M059J (cell line): ENCODE measurements around a stretch of chr6.

- RAMPAGE, long total RNA: no peak
Measured at GRCh38 chr6:36842887-36843711, 3.9 kb upstream of the CPNE5 start.

- RAMPAGE, long total RNA: no peak
Measured at GRCh38 chr6:36848488-36849696, 9.6 kb upstream of the CPNE5 start.

DNA sequence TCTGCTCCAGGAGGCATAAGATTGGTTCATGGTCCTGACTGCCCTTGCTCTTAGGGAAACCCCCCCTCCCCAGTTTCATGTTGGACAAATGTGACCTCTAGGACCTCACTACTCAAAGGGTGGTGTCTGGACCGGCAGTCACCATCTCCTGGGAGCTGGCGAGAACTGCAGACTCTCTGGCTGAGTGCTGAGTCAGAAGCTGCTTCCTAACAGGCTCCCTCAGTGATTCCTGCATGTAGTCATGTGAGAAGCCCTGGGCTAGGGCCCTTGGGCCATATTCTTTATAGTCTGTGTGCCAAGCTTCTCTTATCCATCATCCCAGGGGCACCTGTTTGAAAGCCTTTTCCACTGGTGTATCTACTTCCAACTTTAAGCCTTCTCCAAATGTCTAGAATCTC is 13.5 kb upstream of the CPNE5 start:
- RAMPAGE, long total RNA: no peak

- RAMPAGE, long total RNA: no peak
Measured at GRCh38 chr6:36867957-36868184, 6.7 kb downstream of the PPIL1 start.

DNA sequence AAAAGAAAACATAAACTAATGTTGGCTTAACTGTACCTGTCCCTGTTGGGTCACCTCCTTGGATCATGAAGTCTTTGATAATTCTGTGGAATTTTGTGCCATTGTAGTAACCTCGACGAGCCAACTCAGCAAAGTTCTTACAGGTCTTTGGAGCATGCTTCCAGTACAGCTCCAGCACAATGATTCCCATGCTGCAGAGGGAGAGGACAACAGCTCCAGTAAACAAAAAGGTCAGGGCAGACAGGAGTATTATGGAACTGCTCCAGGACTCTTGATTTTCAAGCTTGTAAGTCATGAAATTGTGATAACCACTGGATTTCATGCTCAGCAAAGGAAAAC is 3.0 kb downstream of the PPIL1 start:
- RAMPAGE, long total RNA: no peak

DNA sequence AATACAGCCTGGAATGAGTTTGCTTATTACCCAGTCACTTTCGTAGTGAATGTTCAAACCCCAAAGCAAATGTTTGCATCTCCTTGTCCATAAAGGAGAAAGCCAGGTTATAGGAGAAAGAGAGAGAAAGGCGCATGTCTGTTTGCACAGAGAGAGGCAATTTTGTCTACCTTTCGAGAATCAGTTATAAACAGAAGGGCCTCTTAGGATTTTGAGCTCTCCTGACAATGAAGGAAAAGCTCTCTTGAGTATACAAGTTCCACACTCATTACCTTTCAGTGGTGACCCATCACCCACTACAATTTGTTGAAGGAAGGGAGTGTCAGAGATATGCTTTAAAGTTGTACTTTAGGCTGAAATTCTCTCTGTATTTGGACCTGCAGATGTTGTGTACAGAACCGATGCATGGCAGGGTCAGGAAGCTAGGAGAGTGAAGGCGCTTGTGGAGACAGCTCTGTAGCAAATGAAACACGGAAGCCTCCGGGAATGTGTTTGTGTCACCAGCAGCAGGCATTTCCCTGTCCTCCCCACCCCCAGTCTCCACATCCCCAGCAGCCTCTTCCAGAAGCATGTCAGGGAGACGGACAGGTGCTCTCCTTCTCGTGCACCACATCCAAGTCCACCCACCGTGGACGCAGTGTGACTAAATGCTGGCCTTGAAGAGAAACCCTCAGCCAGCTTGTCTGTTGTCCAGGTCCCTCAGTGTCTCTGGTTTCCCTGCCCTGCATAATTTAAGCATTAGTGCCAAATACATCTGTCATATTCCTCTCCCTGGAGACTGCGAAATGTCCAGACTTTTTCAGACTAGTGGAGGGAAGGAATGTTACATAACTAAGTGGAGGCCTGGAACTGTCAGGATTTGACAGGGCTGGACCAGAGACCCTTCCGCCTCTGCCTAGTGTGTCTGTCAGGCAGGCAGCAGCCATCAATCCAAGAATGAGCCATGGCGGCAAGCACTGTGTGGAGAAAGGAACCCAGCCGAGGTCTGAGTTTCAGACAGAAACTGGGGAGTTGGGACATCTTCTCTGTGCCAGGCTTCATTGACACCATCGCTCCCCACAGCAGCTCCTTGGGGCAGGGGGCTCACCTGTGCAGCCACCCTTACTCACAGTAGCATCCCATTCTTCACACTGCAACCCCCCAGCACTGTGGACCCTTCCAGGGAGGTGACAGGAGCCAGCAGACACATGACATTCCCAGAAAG is 26.8 kb upstream of the PI16 start:
- RAMPAGE, long total RNA: no peak

GRCh38 chr6:36965633-36966938 is 11.5 kb downstream of the PI16 start:
- RAMPAGE, long total RNA: no peak

GRCh38 chr6:36970940-36971706 is 14.9 kb downstream of the MTCH1 start:
- RAMPAGE, long total RNA: no peak

DNA sequence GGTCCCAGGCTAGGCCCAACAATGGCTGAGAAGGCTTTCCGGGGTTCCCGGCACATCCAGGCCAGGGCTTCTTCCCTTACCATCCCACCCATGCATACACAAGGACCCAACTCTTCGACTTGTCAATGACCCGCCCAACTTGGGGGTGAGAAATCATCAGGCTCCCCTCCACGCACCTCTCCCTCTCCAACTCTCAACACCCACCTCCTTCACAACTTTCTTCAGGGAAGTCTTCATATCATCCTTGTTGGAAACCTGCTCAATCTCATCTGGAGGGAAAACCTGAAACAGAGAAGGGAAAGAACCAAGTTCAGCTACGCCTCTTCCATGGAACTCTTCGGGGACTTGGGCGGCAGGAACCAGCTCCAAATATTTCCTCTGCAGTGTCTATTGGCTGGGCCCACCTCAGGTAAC is 8.1 kb downstream of the MTCH1 start:
- RAMPAGE, long total RNA: no peak

- RAMPAGE, long total RNA: no peak
Measured at GRCh38 chr6:36987052-36987493, 1.1 kb upstream of the MTCH1 start.

- RAMPAGE, long total RNA: no peak
Measured at GRCh38 chr6:37103182-37104058, 66.5 kb upstream of the PIM1 start.

- RAMPAGE, long total RNA: no peak
Measured at GRCh38 chr6:37136089-37136749, 33.7 kb upstream of the PIM1 start.

DNA sequence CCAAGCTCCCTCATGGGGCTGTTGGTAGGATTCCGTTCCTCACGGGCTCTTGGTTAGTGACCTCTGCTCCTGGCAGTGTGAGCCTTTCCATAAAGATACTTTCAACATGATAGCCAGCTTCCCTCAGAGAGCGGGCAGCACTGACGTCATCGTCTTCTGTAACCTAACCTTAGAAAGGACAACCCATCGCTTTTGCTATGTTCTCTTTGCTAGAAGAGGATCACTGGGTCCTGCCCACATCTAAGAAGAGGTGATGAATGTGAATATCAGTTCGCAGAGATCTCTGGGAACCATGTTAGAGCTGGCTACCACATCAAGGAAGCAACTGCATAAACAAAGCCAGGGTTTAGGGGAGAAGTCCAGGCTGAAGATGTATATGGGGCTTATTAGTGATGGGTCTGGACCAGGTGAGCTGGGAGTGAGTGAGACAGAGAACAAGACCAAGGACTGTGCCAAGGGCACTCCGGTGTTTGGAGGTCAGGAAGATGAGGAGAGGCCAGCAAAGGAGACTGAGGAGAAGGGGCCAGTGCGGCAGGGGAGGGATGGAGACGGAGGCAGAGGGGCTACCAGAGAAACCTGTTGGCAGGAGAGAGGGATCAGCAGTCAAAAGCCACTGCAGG is 39.6 kb downstream of the PIM1 start:
- RAMPAGE, long total RNA: no peak

GRCh38 chr6:37423552-37424305 is 9.3 kb upstream of the CMTR1 start:
- RAMPAGE, long total RNA: no peak

- RAMPAGE, long total RNA: no peak
Measured at GRCh38 chr6:37443814-37444393, 10.9 kb downstream of the CMTR1 start.

DNA sequence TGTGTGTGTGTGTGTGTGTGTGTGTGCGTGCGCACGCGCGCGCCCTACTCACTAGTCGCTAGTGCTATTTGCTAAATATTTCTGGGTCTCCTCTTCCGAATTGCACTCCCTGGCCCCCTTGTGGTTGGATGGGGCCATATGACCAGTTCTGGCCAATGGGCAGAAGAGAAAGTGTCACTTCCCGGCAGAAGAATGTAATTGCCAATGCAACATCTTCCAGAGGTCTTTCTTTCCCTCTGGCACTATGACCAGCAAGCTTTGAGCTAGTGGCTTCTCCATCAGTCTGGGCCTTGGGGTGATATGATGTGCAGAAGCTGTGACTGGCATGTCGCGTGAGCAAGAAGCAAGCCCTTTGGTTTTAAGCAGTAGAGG is 60.8 kb upstream of the CCDC167 start:
- RAMPAGE, long total RNA: no peak

DNA sequence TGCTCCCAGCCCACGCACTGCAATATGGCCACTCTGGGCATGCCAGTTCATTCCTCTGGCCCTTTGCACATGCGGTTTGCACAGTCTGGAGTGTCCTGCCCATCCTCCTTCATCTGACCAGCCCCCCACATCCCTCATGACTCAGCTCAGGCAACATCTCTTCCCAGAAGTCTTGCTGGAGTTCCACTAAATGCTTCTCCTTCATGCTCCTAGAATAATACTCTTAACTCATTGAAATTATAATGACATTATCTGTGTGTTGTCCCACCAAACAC is 16.0 kb upstream of the MDGA1 start:
- RAMPAGE, long total RNA: no peak

GRCh38 chr6:37766037-37766349 is 53.5 kb upstream of the ZFAND3 start:
- RAMPAGE, long total RNA: no peak

DNA sequence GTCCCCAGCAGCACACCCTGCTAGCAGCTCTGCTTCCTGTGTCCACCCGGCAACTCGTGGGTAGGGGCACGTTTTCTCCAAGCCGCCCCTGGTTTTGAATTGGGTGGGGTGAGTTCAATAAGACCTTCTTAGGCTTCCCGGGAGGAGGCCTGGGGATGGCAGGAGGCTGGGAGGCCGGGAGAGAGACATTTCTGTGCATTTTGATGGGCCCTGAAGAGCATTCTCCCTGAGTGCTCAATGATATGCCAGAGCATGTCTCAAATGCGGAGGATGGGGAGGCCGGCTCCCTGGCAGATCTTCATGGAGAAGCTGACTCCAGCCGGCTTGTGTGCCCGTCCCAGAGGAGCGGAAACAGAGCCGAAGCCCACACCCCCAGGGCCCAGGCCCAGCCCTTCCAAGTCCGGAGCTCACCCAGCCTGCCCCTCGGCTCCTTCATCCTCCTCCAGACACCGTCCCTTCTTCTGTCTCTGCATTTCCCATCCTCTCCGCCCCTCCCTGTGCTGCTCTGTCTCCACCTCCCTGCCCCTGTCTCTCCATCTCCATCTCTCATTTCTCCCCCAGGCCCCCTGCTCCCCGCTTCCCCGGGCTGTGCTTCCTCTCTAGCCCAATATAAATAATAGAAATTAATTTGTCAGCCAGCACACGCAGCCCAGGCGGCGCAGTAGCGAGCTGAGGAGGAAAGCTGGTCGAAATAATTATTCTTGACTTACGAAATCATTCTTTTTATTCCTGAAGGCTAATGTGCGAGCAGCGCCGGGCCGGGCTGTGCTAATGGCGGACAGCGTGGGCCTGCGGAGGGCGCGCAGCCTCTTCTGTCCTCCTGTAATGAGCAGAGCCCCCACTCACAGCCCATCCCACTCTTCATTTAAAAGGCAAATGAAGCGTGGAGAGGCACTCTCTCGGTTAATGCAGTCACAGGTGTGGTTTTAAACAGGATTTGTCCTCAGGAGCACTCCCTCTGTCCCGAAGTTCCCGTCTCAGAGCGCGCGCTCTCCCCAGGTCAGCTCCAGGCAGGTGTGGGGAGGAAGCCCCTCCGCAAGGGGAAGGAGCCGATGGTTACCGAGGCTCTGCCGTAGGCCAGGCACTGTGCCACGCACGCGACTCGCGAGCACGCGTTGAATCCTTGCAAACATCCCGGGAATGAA is 36.0 kb upstream of the ZFAND3 start:
- RAMPAGE, long total RNA: no peak

DNA sequence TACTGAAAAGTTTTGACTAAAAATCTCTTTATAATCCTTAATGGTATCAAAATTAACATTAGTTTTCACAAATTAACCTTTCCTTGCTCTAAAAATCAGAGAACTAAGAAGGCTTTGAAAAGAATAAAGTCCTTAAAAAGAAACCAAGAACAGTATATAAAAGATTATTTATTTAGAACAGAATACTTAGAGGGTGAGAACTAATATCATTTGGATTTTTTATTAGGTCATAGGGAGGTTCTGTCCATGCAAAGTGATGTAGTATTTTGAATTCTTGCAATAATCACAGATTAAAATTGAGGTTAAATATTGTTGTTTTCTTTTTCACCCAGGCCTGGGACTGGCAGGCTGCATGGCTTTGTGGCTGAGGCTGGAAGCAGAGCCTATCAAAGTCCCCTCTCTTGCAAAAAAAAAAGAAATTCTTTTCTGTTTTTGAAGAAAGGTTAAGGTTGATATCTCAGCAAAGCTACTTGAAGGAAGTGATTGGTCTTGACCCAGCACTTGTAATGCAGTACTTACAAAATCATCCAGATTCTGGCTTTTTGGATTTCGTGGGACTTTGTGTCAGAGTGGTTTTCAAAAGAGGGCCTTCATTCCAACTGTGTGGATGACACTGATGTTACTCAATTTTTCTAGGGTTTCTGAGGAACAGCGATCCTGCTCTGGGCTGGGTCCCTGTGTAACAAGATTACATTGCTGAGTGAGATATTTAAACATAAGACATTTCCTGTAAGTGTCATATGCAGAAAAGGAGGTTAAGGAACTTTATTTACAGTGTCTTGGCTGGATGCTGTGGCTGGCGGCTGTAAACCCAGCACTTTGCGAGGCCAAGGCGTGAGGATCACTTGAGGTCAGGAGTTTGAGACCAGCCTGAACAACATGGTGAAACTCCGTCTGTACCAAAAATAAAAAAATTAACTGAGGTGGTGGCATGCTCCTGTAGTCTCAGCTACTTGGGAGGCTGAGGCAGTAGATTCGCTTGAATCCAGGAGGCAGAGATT is 6.5 kb downstream of the ZFAND3 start:
- RAMPAGE, long total RNA: no peak